Placental epithelial cell (primary cell): ENCODE measurements around the gene HPGDS.

- CAGE, long polyA plus RNA = no peak
These were observed 99.7 kb upstream of the GPRIN3 start for GRCh38 chr4:89407396-89407621.

DNA sequence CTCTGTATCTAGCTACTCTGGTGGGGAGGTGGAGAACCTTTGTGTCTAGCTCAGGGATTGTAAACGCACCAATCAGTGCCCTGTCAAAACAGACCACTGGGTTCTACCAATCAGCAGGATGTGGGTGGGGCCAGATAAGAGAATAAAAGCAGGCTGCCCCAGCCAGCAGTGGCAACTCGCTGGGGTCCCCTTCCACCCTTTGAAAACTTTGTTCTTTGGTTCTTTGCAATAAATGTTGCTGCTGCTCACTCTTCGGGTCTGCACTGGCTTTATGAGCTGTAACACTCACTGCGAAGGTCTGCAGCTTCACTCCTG lies 183.1 kb upstream of the GPRIN3 start:
- CAGE, long polyA plus RNA = no peak

DNA sequence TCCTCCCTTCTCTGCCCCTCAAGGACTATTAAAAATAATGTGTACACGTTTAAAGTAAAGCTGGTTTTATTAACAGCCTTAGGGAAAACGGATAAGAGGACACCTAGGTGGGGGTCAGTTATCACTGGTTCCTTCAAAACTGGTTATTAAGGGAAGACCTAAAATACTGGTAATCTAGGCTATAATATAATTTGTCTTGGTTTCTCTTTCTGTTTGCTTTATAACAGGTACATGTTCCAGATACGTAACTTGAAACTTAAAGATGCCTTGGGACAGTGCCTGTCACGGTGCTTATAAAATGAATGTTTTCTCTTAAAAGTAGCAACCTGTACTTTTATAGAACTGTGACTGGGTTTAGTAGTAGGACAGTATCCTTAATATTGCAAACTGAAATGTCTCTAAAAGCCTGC lies 1.9 kb downstream of the CCSER1 start:
- CAGE, long polyA plus RNA = no peak

DNA sequence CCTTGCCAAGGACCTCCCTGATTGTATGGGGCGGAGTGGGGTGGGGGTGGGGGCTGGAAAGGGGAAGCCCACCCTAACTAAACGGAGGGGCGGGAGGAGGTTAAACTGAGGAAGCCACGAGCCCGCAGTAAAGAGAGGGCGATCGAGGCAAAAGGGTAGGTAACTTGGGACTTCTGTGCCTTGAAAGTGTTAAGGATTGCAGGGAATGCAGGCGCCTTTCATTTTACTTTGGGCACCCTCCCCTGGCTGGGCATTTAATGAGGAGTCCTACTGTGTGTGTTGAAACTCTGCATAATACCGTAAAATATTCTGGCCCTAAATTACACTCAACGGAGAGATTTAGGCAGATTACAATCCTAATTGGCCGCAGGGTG lies 996 bp upstream of the ATOH1 start:
- CAGE, long polyA plus RNA = no peak

DNA sequence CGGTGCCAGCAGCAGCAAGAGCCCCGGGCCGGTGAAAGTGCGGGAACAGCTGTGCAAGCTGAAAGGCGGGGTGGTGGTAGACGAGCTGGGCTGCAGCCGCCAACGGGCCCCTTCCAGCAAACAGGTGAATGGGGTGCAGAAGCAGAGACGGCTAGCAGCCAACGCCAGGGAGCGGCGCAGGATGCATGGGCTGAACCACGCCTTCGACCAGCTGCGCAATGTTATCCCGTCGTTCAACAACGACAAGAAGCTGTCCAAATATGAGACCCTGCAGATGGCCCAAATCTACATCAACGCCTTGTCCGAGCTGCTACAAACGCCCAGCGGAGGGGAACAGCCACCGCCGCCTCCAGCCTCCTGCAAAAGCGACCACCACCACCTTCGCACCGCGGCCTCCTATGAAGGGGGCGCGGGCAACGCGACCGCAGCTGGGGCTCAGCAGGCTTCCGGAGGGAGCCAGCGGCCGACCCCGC lies 742 bp downstream of the ATOH1 start:
- CAGE, long polyA plus RNA = no peak

DNA sequence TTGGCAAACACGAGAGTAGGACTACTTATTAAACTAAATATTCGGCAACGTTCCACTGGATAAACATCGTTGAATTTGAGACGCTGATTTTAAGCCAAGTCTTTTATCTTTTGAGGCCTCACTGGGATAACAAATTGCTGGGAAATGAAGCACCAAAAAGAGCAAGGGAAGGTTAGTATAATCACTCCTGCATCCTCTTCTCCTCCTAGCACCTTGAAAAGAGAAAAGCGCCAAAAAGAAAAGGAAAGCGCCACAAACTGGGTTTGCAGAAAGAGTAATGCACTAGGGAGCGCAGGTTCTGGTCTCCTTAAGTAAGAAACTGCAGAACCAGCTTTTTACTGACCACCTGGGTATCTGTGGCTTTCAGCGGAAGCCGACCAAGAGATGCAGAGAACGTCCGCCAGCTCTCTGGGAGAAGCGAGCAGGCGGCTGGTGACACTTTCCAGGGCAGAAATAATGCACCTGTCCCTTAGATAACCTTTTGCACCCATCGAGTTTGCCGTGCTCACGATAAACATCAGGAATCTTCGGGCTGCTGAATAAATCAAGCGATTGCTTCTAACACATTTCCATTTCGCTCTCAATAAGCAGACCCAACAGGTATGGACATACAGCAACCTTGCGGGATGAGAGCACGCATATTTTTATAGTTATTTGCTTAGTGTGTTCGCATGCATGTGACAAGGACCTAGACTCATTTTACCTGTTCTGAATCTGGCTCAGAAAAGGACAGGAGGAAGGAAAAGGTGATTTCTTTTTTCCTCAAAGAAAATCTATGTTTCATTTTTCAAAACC lies 3.5 kb downstream of the ATOH1 start:
- CAGE, long polyA plus RNA = no peak

GRCh38 chr4:94342390-94343104 lies at the start of gene HPGDS:
Gene HPGDS, minus strand, starts transcription at chr4:94342836.
- CAGE, long polyA plus RNA = no peak

GRCh38 chr4:94484825-94485301 lies 33.1 kb downstream of the PDLIM5 start:
- CAGE, long polyA plus RNA = no peak

- CAGE, long polyA plus RNA = no peak
These were observed 35.6 kb downstream of the PDLIM5 start for GRCh38 chr4:94487301-94487793.

DNA sequence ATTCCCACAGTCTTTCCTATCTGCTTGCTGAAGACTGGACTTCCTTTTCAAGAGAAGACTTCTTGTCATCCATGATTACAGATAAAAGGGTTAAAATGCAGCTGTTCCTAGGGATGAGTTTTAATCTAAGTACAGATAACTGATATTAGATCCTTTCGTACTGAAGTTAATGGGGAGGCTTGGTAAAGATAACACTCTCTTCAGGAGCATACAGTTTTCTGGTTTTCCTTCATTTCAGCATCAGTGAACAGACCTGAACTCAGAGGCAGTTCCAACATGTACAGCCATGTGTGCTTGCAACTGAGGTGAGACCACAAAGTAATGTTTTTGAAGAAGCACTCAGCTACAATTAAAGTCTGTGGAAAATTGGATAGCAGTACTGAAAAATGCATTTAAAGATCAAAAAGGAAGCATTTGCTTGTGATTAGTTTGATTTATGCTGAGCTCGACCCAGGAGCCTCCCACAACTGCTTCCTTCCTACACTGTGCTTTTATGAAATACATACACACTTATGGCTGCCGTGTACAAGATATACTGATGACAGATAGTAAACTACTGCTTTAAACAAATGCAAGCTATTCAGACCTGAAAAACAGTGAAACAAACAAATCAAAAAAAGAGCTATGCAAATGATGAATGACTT lies 68.2 kb downstream of the PDLIM5 start:
- CAGE, long polyA plus RNA = no peak

- CAGE, long polyA plus RNA = no peak
These were observed 151.8 kb downstream of the PDLIM5 start for GRCh38 chr4:94603420-94604134.

DNA sequence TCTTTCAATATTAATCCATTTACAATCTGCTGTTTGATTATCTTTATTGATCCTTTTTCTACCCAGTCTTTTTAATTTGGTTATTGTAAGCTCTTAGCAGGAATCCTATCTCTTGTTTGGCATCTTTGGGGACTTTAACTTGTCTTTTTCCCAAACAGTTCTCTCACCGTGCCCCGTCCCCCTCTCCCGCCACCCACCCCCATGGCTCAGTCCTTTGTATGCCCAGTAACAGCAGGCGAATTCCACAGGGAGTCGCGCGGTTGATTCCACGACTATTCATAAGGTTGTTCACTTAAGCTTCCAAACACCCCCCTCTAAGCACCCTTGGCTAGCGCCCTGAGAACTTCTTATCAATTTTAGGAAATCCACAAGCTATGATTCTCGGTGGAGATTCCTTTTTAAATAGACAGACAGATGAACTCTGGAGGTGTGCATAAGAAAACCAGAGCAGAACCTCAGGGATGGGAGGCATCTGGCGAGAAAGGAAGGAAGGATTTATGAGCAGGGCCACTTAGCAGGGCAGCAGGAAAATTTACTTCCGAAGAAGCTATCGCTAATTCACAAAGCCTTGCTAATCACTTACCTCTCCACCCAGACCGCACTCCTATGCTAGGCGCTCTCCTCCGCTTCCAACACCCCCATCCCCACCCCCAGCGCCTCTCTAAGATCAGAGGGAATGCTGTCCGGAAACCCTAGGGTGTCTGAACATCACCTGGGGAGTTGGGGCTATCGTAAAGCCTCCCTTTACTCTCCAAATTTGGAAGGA lies 1.8 kb downstream of the UNC5C start:
- CAGE, long polyA plus RNA = no peak

GRCh38 chr4:96598388-96598759 lies 758.5 kb downstream of the PDHA2 start:
- CAGE, long polyA plus RNA = no peak

DNA sequence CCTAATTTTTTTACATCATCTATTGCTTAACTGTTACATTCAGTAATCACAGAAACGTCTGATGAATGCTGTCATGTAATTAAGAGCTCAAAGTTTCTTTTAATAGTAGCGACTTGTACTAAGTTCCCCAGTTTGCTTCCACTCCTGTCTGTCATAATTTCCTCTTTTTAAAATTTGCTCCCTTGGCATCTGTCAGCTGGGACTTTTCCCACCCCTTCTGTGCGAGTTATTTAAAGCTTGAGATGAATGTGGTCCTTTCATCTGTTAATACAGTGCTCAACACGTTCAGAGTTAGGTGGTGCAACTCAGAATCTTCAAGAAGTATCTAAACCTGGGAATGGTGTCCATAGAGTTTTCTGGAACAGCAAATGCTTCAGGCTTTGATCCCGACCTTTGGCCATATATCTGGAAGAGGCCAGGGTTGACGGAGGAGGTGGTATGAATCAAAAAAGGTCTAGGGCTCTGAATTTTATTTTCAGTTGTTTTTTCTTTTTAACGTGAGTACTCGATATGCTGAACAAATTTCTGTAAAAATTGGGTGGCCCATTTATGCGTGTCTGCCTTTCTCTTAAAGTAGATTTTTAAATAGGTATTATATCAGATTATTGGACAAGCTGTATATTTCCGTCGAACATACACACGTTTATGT lies 1.4 kb downstream of the RAP1GDS1 start:
- CAGE, long polyA plus RNA = no peak

- CAGE, long polyA plus RNA = no peak
These were observed 130.9 kb downstream of the TSPAN5 start for GRCh38 chr4:98527514-98527865.

GRCh38 chr4:98663141-98664201 lies 5.1 kb upstream of the TSPAN5 start:
- CAGE, long polyA plus RNA = no peak

DNA sequence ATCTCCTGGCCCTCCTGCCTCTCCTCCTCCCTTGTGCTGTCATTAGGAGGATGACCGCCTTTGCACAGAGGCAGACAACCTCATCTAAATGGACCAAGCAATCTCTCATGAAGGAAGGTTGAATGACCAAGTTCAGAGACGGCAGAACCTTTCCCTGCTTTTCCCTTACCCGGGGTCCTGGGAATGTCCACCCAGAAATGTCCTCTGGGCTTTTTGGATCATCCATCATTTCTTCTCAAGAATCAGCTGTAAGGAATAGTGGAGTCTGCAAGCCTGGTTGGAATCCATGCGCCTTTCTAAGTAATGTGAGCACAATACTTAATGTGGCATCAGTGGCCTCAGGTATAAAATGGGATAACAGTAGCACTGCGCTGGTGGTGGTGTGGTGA lies 115.5 kb upstream of the TSPAN5 start:
- CAGE, long polyA plus RNA = no peak

DNA sequence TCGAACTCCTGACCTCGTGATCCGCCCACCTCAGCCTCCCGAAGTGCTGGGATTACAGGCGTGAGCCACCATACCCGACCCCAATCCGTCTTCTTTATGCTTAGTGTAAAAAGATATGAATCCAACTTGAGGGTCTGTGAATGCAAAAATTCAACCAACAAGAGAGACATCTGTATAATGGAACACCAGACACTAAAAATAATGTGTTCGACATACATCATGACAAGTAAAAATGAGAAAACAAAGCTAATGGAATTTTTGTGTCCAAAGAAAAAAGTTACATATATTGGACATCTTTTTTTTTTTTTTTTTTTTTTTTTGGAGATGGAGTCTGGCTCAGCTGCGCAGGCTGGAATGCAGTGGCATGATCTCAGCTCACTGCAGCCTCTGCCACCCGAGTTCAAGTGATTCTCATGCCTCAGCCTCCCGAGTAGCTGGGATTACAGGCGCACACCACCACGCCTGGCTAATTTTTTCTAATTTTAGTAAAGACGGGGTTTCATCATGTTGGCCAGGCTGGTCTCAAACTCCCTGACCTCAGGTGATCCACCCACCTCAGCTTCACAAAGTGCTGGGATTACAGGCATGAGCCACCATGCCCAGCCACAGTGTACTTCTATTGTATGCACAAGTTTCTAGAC lies 54.3 kb downstream of the EIF4E start:
- CAGE, long polyA plus RNA = no peak

DNA sequence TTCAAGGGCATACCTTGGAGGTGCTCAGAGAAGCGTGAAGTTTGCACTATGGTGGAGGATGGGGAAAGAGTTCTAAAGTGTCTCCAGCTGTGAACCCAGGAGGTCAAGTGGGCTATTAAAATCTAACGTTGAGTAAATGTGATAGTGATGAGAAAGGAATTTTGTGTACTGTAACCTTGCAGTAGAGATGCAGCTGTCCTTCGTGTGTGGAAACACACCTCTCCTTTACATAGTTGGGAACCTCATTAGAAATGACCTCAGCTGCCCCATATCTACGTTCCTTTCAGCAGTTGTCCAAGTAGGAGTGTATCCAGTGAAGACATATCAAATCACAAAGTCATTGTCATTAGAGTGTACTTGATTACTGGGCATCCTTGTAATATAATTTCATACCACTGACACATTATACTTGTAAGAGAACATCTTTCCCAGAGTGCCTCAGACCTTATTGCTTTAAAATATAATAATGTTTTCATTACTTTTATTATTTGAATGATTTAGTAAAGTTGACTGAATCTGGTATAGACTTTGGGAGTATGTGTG lies 26.4 kb downstream of the ADH5 start:
- CAGE, long polyA plus RNA = no peak

GRCh38 chr4:99123686-99124199 lies 20.4 kb downstream of the ADH4 start:
- CAGE, long polyA plus RNA = no peak